Choroid plexus epithelial cell (primary cell): ENCODE results near the genes MAP3K14, KANSL1 and GOSR2.

GRCh38 chr17:45224414-45224950 is 2.8 kb downstream of the FMNL1 start:
- RRBS = no CpG with 5 or more reads among the region's 10 CpGs

- RRBS = no CpG with 5 or more reads among the region's 12 CpGs
Measured at GRCh38 chr17:45229683-45230157, 8.0 kb downstream of the FMNL1 start.

DNA sequence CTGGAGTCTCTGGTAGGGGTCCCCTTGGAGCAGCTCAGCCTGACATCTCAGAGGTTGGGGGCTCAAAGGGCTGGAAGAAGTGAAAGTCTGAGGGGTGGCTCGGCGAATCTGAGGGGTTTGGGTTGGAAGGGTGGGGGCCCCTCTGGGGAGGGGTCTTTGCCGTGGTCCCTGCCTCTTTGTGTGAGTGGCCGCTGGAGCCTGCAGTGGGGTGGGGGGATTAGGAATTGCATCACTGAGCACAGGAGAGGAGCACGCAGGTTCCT is 9.7 kb downstream of the FMNL1 start:
- RRBS = no CpG with 5 or more reads among the region's 5 CpGs

DNA sequence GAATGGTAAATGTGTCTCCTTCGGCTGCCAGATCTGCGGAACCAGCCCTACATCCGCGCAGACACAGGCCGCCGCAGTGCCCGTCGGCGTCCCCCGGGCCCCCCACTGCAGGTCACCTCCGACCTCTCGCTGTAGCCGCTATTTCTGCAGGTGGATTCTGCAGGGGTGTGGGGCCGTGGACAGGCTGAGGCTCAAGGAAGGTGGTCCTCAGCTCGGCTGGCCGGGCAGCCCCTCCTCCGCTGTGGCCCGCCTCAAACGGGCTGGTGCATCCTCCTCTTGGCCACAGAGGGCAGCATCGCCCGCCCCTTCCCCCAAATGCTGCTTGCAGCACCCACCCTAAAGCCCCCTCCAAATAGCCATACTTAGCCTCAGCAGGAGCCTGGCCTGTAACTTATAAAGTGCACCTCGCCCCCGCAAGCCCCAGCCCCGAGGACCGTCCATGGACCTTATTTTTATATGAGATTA is 15.0 kb downstream of the SPATA32 start:
- RRBS = no CpG with 5 or more reads among the region's 25 CpGs

- RRBS = no CpG with 5 or more reads among the region's 6 CpGs
Measured at GRCh38 chr17:45298399-45299053, 18.3 kb downstream of the MAP3K14 start.

GRCh38 chr17:45316117-45317146 is at the start of gene MAP3K14:
Gene MAP3K14 (minus strand): TSS chr17:45317020.
- RRBS = 1% methylated on average over 33 of the region's 97 CpGs

DNA sequence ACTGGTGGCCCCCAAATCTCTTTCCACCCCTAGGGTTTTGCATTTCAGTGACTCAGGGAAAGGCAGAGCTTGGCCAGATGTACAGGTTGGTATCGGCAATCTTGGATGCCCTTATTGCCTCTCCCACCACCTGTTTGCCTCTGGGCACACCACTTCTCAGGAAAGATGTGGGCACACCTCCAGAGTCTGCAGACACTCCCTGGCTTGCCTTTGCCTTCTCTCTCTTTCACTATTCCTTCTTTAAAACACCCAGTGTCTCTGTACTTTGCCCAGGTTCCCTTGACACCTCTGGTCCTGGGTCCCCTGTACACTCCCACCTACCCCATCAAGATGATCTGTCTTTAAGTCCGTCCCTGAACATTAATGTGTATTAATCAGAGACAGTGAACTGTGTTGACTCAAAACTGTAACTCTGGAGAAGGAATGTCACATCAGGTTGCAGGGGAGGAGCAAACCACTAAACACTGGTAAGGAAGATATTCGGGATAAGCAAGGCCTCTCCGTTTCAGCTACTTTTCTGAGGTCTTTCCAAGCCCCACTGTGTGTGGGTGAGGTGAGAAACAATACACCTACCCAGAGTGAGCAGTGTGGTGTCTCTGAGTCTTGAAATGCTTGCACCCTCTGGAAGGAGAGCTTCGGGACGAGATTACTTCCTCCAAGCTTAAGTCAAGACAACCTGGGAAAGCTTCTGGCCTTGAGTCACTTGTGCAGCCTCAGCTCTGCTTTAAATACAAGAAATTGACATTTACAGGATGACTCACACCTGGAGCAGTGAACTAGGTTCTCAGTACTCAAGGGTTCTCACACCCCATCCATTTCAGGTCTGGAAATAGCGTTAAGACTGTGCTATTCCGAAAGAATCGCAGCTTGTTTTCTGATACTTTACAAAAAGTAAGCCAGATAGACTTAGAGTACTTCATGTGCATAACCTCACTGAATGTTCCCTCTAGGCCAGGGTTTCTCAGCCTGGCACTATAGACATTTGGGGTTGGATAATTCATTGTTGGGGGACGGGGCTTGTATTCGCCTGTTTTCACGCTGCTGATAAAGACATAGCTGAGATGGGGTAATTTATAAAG is 2.4 kb upstream of the MAP3K14 start:
- RRBS = no CpG with 5 or more reads among the region's 12 CpGs

DNA sequence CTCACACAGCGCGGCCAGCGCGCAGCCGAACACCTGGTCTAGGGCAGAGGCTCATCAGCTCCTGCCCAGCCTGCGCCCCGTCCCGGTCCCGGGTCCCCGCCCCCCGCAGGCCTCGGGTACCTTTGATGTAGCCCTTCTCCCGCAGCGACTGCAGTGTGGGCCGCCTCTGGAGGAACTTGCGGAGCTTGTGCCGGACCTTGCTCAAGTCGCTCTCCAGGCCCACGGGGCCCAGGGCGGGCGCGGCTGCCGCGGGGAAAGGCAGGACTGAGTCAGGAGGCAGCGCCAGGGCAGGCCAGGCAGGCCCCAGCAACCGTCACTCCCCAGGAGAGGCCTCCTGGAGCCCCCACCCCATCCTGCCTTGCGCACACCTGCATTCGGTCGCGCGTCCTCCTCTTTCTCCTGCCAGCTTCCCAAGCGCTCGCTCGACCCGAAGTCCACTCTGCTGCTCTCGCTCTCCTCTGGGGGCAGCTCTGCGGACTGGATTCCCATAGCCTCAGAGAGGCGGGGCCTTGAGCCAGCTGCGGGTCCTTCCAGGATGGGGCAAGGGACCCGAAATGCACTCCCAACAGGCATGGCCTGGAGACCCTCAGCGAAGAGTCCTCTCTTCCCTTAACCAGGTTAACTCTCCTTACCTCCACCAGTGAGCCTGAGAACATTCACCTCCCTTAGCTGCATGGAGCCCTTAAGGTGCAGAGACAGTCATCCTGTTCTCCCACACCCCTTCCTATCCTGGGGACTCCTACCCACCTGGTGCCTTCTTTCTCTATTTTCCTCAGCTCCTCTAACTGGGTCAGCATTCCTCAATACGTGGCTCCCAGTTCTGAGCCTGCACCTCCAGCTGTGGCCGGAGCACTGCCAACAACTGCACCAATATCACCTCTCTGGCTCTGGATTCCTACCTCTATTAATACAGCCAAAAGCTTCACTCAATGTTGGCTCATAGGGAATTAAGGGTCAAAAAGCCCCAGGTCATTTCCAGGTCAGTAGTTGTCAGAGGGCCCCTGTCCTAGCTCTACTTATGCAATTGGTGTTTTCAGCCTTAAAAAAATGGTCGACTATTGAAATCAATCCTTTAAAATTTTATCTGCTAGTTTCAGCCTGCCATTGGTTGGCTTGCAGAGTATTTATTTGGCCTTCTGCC is 35.8 kb downstream of the ARHGAP27 start:
- RRBS = 80% methylated on average over 14 of the region's 44 CpGs

DNA sequence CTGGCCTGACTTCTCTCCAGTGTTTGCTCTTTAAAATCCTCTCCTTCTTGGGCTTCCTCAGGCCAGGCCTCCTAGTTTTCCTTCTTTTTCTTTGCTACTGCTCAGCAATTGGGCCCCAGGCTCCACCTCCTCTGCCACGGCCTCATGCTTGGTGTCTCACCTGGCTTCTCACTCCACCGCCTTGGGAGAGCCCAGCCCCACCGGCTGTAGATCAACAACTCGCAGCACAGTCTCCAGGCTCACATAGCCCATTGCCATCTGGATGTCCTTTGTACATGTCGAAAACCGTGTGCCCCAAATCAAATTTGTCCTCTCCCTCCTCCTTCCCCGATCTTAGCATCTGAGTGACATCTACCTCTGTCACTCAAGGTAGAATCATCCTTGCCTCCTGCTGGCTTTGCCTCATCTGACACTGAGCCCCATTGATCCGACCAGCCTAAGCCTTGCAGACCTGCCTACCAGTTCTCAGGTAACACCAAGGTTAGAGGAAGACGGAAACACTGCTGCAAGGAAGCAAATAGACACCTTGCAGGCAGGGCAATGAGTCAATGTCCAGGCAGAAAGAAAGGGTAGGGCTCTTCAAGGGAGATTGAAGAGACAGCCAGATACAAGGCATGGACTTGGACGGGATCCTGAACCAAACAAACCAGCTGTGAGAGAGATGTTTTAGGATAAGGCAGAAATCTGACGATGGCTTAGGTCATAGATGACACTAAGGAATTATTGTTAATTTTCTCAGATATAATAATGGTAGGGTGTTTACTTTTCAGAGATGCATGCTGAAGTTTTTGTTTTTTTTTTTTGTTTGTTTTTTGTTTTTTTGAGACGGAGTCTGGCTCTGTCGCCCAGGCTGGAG is 17.2 kb downstream of the ARHGAP27 start:
- RRBS = no CpG with 5 or more reads among the region's 13 CpGs

- RRBS = no CpG with 5 or more reads among the region's 22 CpGs
Measured at GRCh38 chr17:45430377-45430804, 2.3 kb downstream of the ARHGAP27 start.

GRCh38 chr17:45703364-45703652 is 80.8 kb upstream of the CRHR1 start:
- RRBS = no CpG with 5 or more reads among the region's 5 CpGs

GRCh38 chr17:45896144-45896557 is 1.8 kb downstream of the MAPT start:
- RRBS = 4% methylated on average over 12 of the region's 33 CpGs

DNA sequence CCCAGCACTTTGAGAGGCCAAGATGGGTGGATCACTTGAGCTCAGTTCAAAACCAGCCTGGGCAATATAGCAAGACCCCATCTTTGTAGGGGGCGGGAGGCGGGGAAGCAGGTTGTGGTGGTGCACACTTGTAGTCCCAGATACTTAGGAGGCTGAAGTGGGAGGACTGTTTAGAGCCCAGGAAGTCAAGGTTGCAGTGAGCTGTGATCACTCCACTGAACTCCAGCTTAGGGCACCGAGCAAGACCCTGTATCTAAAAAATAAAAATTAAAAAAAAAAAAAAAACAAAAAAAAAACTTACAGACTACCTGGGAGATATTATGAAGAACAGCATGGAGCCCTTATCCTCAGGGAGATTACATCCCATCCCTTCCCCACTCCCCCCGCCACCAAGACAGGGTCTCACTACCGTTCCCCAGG is 48.5 kb downstream of the STH start:
- RRBS = no CpG with 5 or more reads among the region's 5 CpGs

GRCh38 chr17:46163595-46164494 is 29.4 kb downstream of the KANSL1 start:
- RRBS = no CpG with 5 or more reads among the region's 5 CpGs

GRCh38 chr17:46193286-46194368 is at the start of gene KANSL1:
Gene KANSL1 (minus strand): TSS chr17:46193429.
- RRBS = 2% methylated on average over 31 of the region's 114 CpGs

- RRBS = no CpG with 5 or more reads among the region's 6 CpGs
Measured at GRCh38 chr17:46749469-46749957, 69.0 kb downstream of the WNT3 start.

GRCh38 chr17:46922650-46923851 is at the start of gene GOSR2:
Gene GOSR2 (plus strand): TSS chr17:46923160.
- RRBS = under 1% methylated on average over 11 of the region's 66 CpGs

DNA sequence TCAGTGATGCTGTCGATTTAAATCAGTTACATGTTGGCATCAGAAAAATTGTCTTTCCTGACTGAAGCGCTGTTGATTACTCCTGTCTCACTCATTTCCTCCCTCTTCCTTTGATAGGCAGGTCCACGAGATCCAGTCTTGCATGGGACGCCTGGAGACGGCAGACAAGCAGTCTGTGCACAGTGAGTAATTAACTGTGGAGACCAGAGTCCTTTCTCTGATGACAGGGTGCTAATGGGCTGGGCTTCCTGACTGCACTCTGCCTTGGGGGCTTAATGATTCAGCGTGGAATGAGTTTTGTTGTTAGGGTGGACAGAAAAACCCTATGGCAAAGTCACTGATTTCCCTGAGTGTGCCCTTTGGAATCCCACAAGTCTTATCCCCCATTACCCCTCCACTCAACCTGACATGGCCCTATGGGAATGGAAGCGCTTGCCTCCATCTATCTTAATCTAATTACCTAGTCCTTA is 6.5 kb downstream of the GOSR2 start:
- RRBS = no CpG with 5 or more reads among the region's 7 CpGs

- RRBS = no CpG with 5 or more reads among the region's 4 CpGs
Measured at GRCh38 chr17:46984358-46984731, 5.3 kb upstream of the RPRML start.

DNA sequence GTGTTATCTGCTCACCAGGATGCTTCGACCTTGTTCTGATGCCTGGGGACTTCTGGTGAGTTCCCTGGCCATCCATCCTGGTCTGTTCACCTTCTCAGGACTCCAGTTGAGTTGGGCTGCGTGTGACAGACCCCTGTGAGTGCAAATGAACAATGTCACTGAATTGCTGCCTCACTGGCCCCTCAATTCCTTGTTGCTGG is 19.5 kb upstream of the RPRML start:
- RRBS = no CpG with 5 or more reads among the region's 2 CpGs